ENCODE results near the genes RUNX2 and ENPP5.

- PRO-cap: no peak
These were observed 279.6 kb downstream of the CDC5L start for GRCh38 chr6:44667124-44667405.

- PRO-cap: no peak
These were observed 265.7 kb upstream of the RUNX2 start for GRCh38 chr6:45062292-45063062.

- PRO-cap: no peak
These were observed at the start of gene RUNX2 for GRCh38 chr6:45327869-45328492. Gene RUNX2 (plus strand): TSS chr6:45328330.

DNA sequence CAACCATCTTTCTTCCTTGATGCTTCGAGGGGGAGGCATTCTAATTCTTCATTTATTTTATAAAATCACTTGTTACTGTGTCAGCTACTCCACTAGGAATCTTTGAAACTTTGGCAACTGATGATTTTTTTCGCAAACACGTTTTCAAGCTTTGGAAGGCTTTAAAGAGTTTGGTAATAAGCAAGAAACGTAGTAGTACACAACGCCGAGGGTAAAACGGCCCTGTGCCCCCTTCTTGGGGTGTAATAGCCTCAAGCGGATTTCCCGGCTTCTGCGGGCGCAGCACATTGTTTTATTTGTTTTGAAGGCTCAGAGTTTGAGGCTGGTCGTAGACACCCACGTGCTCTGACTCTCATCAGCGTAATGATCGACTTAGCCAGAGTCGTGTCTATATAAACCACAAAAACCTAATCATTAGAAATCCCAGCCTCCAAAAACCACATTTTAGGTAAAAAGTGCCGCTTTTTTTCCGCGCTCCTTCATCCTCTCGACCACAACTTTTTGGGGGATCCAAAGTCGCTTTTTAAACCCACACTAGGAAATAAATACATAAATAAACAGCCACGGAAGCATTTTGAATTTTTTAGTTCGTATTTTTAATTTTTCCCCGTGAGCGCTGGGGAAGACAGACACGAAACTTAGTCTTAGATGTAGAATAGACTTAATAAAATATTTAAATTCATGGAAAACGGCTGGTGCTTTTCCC, 42.9 kb upstream of the SUPT3H start:
- PRO-cap: no peak

DNA sequence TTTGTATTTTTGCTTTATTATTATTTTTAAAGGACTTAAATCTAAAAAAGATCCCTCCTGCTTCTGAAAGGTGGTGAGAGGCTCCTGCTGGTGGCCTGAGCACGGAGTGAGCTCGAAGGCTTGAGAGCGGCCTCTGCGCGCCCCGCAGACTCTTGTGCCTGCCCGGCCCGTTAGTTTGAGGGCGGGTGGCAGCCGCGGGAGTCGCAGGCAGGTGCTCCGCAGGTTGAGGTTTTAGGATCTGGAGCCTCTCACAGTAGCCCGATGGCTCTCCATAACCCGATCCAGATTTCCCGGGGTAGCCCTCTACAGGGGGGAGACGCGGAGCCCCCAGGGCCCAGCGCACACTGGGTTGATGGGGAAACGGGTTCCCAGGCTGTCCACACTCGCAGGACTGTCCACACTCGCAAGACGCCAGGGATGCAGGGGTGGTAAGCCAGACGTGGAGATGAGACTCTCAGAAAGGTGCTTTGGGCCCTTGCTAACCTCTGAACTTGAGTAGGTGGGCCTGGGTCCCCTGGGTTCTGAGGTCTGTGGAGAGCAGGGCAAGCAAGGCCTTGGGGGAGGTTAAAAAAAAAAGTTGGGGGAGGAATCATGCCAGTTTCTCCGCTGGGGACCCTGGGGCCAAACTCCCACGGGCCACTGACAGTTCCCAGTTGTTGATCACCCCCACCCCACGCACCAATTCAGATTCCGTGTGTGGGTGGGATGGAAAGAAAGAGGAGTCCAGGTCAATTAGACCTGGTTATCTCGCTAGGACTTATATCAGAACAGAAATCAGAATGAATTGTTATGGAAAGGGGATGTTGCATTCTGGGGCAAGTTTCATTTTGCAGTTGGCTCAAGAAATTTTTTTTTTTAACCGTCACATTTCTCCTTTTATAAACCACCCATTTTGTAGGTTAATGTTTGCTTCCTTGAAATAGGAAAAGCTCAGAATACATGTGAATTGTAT, 46.5 kb upstream of the SUPT3H start:
- PRO-cap: no peak

DNA sequence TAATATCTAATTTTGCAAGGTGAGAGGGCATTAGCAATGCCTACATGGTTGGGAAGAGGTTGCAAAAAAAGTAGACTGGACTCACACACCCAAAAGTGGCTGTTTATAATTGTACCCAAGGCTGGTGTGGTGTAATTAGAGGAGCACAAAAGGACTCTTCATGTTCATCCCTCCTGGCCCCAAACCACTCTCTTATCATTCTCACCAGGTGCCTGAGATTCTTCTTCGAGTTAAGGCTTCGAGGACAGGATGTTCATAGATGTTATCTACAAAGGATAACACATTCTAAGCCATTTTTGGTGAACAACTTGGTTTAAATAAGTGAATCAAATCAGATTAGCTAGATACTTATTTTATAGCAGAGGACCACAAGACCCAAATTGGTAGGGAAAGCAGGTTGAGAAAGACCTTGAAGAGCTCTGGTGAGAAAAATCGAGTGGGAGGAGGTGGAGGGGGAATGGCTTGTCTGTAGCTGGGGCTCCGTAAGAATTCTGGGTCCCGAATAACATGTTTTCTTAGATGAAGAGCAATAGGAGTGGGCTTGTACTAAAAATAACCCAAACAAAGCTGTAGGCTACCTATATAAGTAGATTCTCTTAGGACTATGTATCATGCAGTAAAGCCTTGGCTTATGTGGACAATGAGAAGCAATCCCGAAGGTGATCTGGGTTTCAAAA, 73.2 kb upstream of the SUPT3H start:
- PRO-cap: no peak

DNA sequence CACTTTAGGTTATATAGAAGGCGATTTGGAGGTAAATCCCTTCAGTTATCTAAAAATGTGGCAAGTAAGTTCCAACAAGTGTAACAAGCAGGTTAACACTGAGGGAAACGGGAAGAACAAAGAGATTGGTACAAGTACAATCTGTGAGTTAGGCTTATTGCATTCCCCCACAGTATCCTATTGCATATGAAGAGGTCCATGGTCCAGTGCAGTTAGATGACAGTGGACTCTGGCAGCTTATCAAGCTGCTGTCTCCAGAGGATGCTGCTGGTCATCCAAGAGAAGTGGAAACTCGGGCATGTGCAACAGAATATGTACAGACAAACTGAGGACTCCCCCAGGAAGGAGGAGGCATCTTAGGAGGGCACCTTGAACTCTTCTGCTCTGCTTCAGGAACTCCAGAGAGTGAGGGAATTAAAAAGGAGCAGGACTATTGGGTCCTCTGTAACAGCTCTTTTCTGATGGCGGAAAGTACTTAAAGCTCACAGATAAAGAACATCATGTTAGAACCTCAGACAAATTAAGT, 152.7 kb upstream of the SUPT3H start:
- PRO-cap: no peak

DNA sequence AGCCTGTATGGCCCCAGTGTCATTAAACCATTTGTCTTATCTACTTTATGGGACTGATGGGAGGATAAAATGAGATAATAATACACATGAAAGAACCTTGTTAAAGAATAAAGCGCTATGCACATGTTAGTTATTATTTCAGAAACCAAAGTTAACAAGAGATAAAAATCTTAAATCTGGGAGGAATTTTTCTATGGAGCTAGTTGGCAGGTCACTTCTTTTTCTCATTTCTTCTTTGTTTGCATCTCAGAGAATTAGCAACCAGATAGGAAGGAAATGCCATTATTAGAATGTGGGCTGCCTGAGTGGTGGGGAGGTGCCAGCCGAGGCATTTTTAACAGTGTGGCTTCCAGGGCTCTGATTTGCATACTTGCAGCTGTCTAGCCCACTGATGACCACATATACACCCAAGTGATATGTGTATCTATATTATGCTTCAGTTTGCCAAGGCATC, 206.8 kb downstream of the CLIC5 start:
- PRO-cap: no peak

DNA sequence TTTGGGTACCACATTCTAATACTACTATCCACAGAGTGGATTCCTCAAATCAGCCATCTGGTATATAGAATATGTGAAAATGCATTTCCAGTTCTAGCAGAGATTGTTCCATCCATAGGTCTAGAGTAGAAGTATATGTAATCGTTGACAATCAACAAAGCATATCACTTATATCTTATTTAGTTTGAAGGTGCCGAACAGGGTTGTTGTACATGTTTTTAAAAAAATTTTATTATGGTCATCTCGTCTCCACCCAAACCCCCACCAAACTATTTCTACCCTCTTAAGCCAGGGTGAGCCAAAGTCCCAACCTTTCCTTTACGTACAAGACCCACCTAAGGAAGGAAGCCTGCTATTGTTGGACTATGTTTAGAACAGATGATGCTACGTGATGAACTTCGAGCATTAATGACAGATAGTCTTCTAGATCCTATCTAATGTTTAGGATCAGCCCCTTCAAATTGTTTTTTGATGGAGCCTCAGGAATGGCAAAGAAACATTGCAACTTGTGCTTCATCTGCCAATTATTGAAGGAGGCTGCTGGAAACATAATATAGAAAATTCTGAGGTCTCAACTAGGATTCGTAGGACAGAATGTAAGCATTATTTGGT, 44.4 kb downstream of the CLIC5 start:
- PRO-cap: no peak

DNA sequence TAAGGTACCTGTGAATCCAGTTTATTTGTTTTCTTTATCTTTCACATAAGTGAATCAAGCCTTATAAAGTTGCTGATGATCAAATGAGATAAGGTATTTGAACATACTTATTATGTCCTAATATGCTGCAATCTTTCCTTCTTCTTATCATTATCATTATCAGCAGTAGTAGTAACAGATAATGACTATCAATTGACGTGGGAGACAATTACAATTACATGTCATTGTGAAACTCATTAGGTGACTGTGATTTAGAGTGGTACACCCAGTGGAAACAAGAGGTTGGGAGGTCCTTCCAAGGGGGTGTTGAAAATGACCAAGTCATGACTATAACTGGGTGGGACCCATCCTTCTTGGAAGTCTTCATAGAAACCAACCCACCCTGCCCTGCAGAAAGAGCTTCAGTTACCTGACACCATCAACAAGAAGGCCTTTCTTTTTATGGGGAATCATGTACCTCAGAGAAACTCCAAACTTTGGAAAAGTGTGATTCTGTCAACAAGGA, 2.8 kb downstream of the CLIC5 start:
- PRO-cap: no peak

- PRO-cap: no peak
These were observed 504 bp upstream of the ENPP4 start for GRCh38 chr6:46129275-46129694.

DNA sequence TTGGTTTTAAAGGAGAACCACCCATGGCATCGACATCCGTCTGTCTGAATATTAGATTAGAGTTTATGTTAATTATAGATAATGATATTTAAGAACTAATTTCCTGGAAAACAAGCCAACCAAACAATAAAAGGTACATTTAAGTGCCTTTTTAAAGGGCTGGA, 640 bp downstream of the ENPP4 start:
- PRO-cap: no peak

DNA sequence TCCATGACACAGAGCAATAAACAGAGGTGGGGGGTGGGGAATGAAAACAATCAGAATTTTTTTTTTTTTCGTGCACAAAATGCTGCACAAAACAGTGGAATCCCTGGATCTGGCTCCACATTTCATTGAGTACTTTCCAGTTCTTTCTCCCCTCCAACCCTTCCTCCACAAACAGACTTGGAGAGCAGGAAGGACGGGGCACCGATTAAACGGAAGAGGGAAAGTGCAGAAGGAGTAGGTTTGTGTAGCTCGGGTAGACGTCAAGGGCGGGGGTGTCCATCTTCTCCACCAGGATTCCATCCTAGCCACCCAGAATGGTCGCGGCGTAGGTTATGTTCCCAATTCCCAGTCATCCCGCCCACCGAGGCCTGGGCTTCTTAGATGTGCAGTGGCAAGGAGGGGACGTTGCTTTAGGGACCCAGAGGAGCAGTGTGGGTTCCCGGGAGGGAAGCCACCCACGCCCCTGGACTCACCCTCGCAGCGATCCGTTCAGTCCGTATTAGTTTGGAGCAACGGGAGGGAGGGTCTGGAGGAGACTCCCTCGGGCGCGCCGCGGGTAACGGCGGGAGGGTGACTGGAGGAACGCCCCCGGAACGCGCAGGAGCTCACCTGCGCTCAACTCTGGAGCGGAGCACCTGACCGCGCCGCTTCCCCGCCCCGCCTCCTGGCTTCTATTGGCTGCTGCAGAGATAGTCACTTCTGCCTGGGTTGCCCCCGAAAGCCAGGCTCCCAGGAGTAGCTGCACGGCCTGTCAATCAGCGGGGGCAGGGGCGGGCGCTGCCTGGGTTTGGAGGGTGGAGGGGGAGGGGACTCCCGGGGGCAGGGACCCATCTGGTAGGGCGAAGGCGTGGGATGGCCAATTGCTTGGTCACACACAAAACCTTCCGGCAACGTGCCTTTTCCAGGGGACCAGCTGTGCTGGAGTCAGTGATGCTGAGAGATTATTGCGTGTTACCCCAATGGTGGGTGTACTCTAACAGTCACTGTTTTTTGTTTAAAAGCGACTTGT, at the start of gene ENPP5:
ENPP5 (minus strand) TSS at position 646 of the 1,009 bp plus-strand sequence.
- PRO-cap: unidirectional peak, minus-strand start at position 666 of the sequence

DNA sequence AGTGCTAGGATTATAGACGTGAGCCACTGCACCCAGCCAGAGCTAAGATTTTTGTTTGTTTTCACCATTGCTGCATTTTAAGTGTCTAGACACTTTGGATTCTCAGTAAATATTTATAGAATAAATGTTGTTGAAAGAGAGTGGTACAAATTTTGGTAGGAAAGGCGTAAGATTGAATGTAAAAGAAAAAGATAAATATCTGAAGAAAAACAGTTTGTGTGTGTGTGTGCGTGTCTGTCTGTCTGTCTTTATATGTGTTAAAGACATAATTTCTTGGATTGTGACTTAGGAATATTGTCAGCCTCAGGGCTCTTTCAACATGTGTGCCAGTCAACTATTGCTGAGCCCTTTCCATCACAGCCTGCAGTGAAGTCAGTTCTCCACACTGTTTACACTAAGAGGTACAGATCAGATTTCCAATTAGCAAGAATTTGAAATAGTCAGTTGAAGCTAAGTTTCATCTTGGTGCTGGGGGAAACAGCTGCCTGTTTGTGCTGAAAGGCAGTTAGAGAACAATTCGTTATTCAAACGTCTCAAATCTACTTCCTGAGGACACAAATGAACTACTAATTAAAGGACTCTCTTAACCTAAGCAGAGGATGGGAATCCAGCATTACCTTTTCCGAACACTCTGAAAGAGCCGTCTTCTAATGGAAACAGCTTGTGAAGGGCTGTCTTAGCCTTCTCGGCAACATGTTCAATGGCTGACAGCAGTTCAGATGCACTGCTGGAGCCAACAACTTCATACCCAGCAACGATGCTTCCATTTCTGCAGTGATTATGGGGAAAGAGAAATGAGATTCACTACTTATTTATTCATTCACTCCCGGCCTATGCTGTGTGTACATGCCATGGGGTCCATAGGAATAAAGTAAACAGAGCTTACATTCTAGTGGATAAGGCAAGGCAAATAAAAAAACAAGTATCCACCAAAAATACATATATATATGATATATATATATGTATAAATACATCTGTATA, 25.8 kb downstream of the ADGRF1 start:
- PRO-cap: no peak

DNA sequence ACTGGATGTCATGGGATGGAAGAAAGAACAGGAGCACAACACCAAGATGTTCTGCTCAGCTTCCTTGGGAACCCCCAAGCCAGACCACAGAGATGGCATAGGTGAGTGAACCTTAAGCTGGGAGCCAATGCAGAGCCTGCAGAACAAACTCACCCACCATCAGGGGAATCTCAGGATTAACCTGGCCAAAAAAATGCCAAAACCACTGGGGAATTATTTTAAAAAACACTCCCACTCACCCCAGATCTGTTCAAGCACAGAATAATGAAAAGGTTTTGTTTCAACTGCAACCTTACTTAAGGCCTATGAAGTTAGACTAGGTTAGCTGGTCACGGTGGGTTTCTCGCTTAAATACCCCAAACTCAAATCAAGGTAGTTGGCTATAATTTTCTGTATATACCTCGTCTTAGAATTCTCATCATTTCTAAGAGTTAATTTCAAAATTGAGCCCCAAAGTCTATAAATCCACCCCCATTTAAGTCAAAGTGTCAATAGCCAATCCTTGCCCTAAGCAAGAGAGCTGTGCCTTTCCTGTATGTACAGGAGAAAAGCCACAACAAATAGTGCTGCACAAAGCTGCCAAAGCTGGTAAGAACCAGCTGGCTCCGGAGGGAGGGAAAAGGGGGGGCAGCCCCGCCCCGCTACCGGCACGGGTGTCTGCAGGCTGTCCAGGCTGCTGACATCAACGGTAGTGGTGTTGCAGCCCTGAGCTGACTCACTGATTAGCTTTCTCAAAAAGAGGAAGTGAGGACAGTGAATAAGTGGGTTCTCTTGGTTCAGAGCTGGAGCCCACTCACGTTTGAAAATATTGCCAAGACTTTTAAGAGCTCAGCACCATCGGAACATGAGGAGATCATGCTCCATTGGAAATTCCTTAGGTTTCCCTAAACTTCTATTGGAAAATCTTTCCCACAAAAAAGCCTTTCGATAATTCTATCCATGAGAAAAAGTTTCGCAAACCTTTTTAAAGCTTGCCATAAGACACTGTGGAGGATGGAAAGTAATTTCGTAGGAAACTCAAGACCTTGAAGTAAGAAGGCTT, 67.4 kb downstream of the TNFRSF21 start:
- PRO-cap: no peak

- PRO-cap: no peak
These were observed 440 bp upstream of the TNFRSF21 start for GRCh38 chr6:47310174-47310515.

DNA sequence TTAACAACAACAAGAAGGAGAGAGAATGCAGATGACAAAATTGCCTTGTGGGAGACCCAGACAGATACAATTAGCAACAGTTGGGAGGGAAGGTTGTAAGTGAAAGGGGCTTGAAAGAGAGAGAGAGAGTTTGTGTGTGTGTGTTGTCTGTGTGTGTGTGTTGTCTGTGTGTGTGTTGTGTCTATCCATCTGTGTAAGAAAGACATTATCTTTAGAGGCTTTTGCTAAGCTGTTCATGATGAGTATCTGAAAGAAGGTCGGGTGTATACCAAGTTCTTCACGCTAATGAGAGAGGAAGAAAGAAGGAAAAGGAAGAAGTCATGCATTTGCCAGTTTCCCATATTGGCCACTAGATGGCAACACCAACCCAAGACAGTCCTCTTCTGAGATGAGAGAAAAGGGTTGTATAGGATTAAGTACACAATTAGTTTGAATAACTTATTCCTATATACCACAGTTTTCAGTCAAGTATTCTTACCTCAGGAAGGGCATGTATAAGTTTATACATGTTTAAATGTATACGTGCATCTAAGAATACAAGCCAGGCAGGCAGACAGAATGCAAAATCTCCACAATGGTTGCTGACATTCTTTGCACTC, 63.7 kb upstream of the CD2AP start:
- PRO-cap: no peak

GRCh38 chr6:47414415-47415212, 63.0 kb upstream of the CD2AP start:
- PRO-cap: no peak

- PRO-cap: no peak
These were observed 545 bp upstream of the CD2AP start for GRCh38 chr6:47477165-47477323.

DNA sequence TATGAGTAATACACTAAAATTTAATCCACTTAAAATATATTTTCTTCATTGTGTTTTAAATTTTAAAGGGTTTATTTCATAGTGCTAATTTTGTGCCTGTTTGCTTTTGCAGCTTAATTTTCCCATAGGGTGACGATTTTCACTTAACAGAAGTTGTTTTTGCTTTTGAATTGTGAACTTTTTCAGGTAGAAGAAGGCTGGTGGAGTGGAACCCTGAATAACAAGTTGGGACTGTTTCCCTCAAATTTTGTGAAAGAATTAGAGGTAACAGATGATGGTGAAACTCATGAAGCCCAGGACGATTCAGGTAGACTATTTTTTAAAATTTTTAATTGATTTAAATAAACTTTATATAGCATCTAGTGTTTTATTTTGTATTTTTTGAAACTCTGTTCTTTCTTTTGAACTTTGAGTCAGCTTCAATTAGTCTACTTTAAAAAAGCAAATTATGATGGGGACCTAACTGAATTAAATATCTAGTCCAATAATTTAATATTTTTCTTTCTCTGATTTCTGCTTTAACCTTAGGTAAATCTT, 76.9 kb downstream of the CD2AP start:
- PRO-cap: no peak

All from pulmonary artery (tissue), 1 donor.